ENCODE measurements around the genes SERPINE3 and WDFY2.

DNA sequence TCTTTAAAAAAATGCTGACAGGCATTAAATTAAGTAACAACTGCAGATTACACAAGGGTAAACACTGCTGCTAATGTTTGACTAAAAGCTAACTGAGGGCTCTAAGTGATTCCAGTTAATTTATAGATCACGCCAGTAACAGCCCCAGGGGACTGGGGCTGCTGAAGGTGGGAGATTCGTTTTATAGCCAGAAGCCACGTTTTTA lies 321.7 kb downstream of the DLEU7 start:
- PRO-cap, result no peak

GRCh38 chr13:50630188-50630496 lies 213.3 kb downstream of the DLEU7 start:
- PRO-cap, result no peak

DNA sequence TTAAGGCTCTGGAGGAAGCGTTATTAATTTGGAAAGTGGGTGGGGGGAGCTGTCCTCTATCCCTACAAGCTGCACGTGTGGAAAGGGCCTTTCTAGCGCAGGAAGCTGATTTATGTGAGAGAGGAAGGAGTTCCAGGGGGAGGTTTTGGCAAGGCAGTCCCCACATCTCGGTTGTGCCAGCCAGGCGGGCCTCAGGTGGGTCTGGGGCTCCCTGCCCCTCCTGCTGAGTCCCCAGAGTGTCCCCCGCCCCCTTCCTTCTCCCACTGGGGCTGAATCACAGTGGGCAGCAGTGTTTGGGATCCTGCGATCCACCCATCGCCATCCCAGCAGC lies 733 bp downstream of the DLEU7 start:
- PRO-cap, result no peak

- PRO-cap, result no peak
These were observed 13.1 kb downstream of the RNASEH2B start for GRCh38 chr13:50922517-50923249.

DNA sequence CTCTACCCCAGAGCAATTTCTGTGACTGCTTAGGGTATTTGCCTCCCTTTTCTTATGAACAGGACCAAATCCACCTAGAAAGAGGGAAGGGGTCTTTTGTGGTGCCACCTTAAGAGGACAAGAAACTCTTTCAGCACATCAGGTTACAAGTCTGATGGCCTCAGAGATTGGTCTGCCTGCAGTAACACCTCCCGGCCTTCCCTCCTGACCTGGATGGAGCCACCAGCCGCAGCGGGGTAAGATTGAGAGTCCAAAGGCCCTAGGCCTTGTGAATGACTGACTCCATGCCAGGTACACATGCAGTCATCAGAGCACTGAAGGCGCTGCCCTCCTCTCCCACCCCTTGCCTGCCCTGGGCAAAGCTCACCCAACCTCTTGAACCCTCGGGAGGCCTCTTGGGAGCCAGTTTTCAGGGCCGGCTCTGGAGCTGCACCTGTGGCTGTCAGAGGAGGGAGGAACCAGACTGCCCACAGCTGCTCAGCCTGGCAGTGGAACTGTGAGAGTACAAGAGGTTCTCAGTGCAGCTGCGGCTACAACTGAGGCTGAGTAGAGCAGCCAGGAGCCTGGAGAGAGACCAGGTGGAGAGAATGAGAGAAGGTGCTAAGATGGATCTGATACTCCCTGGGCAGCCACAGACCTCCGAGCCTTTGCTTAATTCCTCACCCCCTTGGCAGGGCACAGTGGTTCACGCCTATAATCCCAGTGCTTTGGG lies 23.8 kb upstream of the C13orf42 start:
- PRO-cap, result no peak

- PRO-cap, result no peak
These were observed 643 bp downstream of the FAM124A start for GRCh38 chr13:51222569-51223513.

GRCh38 chr13:51339530-51339970 lies at the start of gene SERPINE3:
Gene SERPINE3, plus strand, starts transcription at chr13:51339691.
- PRO-cap, result no peak

GRCh38 chr13:51371468-51372933 lies 32.5 kb downstream of the SERPINE3 start:
- PRO-cap, result no peak

DNA sequence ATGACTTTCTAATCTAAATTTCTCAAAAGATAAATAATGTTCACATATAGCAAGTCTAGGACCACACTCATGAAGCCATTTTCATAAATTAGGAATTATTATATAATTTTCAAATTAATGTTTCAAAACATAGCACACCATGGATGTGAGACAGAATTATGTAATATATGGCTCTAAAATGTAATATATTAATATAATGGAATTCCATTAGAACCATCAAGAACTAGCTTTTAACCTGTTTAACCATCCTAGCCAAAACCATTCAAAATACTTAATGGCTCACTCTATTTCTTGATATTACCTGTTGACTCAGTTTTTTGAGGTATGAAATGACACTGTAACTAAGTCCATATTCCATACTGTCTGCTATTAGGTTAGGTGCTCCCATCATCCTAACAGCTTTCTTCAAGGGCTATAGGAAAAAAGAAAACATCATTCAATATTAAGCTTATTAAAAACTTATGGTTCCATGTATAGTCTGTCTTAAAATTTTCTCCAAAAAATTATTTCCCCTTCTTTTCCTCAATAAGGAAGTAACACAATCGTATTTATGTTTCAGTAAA lies 39.8 kb downstream of the SERPINE3 start:
- PRO-cap, result no peak

DNA sequence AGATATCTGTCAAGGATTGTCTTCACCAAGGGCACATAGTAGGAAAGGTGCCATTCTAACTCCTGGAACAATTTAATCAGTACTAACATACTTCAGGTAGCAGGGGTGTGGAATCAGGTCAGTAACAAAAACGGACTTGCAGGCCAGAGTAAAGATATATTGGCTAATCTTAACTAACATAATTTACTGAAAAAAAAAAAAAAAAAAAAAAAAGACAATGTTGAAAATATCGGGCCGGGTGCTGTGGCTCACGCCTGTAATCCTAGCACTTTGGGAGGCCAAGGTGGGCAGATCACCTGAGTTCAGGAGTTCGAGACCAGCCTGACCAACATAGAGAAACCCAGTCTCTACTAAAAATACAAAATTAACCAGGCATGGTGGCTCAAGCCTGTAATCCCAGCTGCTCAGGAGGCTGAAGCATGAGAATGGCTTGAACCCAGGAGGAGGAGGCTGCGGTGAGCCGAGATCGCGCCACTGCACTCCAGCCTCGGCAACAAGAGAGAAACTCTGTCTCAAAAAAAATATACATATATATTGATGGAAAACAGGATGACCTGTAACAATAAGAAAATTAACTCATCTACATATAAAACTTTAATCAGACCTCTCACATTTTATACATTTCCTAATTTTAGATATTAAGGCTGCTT lies 5.2 kb downstream of the INTS6 start:
- PRO-cap, result no peak

- PRO-cap, result no peak
These were observed 1.9 kb downstream of the INTS6 start for GRCh38 chr13:51450838-51451414.

DNA sequence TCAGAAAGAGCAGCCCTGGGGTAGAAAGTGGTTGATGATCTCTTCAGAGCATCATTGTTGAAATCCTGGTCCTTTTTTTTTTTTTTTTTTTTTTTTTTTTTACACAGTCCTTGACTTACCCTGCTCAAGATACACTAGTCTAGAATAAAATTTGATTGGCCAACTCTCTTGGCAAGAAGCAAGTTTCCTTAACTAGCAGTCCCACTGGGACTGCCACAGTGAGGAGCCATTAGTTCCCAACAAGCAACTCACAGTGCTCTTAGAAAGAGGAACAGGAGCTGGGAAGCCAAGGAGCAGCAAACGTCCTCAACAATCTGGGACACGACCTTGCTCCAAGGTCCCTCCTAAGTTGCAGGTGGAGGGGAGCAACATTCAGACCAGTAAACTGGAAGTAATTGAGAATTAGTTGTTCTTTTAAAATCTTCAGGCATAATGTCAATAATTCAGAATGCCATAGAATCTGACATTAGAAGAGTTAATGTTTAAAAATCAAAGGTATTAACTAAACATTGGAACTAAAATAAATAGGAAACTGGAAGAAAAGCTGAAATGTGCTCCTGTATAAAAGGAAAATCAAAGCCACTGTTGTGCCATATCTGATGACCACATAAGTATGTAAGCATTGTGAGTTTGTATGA lies 48.0 kb upstream of the INTS6 start:
- PRO-cap, result no peak

DNA sequence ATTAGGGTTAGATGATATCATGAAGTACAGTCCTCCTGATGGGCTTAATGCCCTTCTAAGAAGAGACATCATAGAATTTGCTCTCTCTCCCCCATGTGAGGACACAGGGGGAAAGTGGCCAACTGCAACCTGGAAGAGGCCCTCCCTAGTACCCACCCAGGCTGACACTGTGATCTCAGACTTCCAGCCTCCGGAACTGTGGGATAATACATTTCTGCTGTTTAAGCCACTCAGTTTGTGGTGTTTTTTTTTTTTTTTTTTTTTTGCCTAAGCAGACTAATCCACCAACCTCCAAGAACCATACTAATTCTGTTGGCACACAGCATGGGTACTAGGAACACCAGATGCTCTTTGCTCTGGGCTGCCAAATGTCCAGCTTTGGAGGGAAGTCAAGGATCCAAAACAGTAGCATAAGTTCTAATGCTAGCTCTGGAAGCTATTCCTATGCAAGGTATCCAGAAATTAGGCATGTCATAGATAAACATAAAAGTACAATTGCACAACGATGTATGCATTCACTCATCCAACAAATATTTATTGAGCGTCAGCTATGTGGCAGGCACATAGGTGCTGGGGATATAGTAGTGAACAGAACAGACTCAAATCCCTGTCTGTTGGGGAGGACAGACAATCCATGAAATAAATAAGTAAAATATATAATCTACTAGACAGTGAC lies 64.5 kb upstream of the WDFY2 start:
- PRO-cap, result no peak

DNA sequence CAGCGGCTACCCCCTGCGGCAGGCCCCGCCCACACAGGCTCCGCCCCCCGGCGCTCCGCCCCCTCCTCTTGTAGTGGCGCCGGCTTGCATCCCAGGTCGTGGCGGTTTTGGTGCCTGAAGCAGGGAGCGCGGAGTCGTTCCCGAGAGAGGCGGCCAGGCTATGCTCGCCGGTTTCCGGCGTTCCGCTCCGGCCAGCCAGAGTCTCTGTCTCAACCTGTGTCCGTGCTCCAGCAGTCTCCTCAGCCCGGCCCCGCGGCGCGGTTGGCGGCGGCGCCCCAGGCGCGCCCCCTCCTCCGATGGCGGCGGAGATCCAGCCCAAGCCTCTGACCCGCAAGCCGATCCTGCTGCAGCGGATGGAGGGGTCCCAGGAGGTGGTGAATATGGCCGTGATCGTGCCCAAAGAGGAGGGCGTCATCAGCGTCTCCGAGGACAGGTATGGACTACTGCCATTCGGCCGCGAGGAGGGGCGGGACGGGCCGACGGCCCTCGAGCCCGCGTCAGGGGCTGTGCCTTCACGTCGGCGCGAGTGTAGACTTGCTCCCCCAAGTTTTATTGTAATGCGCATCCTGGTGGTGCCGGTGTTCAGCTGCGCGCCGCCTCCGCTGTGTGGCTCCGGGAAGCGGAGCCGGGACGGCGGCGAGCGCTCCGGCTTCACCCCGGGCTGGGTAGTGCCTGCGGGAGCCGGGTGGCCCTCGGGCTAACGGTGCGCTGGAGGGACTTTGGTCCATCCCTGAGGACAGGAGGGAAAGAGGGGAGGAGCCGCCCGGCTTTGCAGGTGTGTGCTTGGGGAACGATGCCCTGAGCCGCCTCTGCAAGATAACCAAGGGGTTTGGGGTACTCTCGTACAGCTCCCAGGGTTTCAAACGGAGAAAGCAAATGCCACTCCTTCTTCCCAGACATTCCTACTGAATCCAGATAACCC lies at the start of gene WDFY2:
Gene WDFY2, plus strand, starts transcription at position 71 of the 922 bp plus-strand sequence.
- PRO-cap, result unidirectional peak, plus-strand start at position 104 of the sequence; unidirectional peak, plus-strand start at position 233 of the sequence; bidirectional peak, plus-strand start at position 607 of the sequence, minus-strand start at position 428 of the sequence

DNA sequence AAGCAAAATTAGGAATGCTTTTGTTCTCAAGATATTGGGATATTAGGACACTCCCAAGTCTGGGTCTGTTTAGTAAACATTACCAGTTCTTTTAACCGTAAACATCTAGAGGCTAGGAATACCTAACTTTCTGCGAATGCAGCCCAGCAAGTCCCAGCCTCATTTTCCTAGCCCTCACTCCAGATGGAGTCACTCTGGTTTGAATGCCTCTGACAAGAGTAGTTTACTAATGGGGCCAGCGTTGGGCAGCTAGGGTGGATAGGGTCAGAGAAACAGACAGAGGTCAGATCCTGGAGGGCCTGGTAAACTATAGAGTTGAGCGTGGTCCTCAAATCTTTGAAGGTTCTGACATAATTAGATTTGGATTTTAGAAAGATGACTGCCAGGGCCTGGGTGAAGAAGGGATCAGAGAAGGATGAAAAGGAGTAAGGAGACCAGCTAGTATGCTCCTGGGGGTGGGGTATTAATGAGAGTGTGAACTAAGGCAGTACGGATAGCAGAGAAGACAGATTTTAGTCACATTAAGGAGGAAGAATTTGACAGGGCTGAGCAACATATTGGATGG lies 53.7 kb downstream of the WDFY2 start:
- PRO-cap, result no peak

DNA sequence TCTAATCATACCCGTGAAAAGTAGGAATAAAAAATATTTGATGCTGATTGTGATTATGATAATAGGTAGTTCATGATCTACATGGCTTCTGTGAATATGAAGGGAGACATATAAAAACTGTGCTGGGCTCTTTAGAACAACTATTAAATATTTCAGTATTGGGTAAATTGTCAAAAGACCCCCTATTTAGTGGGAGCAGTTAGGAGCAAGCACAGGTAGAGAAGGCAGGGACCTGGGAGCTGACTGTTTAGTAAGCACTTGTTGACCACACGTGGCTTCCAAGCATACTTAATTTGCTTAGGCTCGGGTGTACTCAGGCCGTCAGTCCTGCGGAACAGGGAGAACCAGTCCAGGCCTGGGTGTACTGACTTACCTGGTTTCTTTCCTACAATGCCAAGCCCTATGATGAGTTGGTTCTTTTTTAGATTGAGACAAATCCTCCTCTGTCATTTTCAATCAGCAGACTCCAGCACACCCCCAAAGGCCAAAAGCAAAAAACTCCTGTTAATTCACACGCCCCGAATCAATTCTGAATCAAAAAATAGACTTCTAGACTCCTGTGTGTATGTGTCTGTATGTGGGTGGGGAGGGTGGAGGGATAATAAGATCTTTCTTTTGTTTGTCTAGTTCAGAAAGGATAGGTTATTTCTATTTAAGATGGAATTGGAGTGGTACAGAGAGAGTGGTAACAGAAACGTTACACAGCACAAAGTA lies 90.1 kb downstream of the WDFY2 start:
- PRO-cap, result no peak

DNA sequence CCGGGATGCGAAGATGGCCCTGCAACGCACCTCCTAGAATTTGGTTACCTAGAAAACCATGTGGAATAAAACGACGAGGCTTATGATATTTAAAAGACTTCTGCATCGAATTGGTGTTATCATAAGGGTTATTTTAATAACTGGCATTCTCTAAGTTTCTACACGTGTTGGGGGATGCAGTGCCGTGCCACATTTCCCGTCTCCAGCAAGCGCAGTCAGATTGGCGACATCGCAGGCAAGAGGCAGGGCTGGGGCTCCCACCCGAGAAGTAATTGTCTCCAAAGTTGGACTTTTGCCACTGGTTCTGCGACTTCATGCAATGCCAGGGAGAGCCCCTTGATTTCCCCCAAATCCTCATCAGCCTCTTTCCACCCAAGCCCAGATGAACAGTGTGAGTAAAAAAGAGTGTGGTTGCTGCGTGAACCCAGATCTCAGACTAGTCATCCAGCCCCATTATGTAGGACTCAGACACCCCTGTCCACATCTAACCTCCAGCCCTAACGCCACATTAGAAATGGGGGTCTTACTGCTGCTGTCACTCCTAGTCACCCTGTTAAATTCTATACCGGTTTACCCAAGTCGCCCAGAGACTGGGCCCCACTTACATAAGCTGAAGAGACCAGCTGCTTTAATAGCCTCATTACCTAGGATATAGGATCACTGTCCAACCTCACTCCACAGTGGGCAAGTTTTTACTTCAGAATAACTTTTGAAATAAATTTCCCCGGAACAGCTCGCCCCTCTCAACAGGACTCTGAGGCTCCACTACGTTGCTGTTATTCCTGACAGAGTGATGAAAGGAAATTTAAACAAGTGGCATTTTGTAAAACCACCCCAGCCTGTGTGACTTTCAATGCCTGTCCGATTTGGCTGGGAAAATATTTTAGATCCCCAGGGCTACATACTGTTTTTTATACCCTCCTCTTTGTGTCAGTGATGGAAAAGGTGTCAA lies 724 bp upstream of the DHRS12 start:
- PRO-cap, result bidirectional peak, plus-strand start at position 657 of the sequence, minus-strand start at position 438 of the sequence

GRCh38 chr13:51814911-51815756 lies 11.2 kb upstream of the DHRS12 start:
- PRO-cap, result unidirectional peak, minus-strand start at chr13:51815229

- PRO-cap, result no peak
These were observed 6.2 kb upstream of the TMEM272 start for GRCh38 chr13:51851189-51851600.

DNA sequence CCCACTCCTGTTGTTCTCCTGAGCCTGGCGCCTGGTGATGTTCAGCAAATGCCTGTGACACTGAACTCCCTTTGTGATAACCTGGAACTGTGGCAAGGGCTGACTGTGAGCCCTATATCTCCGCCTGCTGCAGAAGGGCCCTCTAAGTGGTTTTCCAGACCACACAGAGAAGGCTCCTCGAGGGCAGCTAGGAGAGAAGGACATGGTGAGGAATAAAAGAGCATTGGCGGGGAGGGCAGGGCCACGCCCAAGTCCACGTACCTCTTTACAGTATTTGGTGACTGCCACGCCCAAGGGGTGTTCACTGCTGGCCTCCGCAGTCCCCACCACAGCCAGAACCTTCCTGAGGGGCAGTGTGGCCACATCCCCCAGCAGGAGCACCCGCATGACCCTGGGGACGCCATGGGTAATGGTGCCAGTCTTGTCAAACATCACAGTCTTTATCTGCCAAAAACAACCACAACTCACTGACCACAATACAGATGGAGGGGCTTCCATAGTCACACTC lies 67.3 kb downstream of the ATP7B start:
- PRO-cap, result no peak